Omental fat pad (tissue), 4 donors: ENCODE measurements around the genes TCEA2, LKAAEAR1 and NPBWR2.

DNA sequence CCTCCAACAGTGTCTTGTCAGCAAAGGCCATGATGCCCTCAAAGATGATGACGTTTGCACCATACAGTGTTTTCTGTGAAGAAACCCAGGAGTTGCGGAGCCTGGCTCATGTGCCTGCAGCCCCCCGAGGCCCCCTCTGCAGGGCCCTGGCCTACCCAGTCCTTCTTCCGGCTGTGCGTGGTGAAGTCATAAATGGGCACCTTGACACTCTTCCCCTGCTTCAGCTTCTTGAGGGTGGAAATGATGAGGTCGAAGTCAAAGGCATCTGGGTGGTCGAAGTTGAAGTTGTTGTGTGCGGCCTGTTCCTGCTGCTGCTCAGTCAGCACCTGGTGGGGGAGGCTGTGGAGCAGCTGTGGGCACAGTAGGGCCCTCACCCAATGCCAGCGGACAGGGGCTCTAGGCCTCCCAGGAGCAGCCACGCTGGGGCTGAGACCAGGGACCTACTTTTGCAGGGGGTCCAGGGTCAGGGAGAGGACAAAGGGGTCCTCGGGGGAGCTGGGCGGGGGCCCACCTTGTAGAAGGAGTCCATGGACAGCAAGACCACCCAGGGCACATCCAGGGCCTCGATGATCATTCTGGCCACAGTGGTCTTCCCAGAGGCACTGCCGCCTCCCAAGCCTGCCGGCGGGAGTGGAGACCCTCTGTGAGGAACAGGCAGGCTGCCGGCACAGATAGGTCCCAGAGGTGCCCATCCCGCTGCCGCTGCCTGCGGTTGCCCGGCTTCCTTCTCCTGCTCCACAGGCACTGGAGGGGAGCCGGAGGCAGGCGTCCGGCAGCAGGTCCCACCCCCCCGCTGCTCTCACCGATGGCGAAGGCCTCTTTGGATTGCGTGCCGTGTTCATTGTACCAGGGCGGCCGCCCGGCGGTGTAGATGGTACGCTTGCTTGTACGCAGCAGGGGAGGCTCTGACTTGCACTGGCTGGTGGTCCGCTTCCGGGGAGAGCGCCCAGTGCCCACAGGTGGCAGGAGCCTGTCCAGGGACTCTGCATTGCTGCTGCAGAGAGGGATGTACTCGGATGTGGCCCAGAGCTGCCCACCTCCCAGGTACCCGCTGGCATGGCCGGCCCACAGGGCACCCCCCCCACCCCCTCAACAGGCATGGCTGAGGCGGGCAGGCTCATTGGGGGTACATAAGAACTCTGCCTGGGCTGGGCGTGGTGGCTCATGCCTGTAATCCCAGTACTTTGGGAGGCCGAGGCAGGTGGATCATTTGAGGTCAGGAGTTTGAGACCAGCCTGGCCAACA is 10.1 kb downstream of the UCKL1 start:
- PRO-cap = no peak
- RAMPAGE, long total RNA, 4 experiments = no peak in any of the 4 experiments

DNA sequence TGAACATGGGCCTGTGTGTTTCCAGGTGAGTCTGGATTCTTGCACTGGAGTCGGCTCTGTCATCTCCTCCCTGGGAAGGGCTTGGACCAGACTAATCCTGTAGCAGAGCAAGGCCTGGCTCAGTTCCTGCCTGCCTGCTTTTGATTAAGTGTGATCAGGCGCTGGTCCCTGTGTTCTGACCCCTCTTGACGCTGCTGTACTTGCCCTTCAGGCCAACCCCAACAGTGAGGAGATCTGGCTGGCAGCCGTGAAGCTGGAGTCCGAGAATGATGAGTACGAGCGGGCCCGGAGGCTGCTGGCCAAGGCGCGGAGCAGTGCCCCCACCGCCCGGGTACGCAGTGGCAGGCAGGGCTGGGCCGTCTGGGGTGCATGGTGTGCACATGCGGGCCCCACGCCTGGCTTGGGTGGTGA is 10.2 kb upstream of the C20orf204 start:
- PRO-cap = no peak
- RAMPAGE, long total RNA, 4 experiments = no peak in any of the 4 experiments

GRCh38 chr20:64041898-64043019 is 6.3 kb downstream of the C20orf204 start:
- PRO-cap = no peak
- RAMPAGE, long total RNA, 4 experiments = no peak in any of the 4 experiments

GRCh38 chr20:64046936-64047258 is 2.5 kb downstream of the SOX18 start:
- PRO-cap = no peak
- RAMPAGE, long total RNA, 4 experiments = no peak in any of the 4 experiments

DNA sequence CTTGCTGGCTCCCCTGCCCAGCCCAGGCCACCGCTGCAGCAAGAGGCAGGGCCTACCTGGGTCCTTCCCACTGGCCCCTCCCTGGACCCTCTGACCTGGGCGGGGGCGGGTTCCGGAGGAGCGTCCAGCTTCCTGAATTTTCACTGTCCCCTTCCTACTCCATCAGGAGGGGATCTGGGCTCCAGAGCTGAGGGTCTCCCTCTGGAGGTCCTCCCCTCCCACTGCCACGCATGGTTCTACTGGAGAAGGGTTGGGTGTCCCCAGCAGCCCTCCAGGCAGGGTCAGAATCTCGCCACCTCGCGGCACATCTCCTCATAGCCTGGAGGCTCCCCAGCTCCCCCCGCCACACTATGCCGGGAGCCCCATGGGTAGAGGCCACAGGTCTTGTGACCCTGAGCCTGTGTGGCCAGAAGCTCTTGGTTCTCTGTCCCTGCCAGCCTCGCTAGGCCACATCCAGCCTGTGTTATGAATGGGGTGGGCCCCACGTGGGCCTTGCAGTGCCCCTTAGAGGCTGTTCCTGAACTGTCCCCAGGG is 1.0 kb upstream of the SOX18 start:
- PRO-cap = no peak
- RAMPAGE, long total RNA, 4 experiments = no peak in any of the 4 experiments

DNA sequence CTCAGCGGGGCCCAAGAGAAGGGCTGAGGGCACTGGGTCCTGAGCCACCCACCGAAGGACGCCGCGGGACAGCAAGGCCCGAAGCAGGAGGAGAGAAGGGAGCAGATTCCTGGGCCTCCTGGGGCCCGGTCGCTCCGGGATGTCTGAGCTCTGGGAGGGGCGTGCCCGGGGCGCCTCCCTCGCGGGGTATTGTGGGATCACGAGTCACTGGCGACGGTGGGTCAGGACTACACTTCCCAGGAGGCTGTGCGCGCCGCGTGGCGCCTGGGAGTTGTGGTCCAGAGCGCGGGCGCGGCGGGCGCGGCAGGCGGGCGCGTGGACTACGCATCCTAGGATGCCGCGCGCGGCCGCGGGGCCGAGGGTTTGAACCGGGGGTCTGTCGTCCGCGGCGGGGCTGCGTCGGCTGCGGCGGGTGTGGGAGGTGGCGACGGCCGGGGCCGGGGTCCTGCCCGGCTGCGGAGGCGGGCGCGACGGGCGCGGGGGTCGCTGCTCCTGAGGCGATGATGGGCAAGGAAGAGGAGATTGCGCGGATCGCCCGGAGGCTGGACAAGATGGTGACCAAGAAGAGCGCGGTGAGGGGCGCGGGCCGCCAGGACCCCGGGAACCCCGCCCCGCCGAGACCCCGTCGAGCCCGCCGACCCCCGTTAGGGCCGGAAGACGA is at the start of gene TCEA2:
TSS of gene TCEA2 (plus strand) at position 386 of the 661 bp plus-strand sequence.
- PRO-cap = no peak
- RAMPAGE, long total RNA, 4 experiments = start-site peak on the plus strand in 1 of 4 experiments, centred at position 438 of the sequence, 24 reads per replicate

DNA sequence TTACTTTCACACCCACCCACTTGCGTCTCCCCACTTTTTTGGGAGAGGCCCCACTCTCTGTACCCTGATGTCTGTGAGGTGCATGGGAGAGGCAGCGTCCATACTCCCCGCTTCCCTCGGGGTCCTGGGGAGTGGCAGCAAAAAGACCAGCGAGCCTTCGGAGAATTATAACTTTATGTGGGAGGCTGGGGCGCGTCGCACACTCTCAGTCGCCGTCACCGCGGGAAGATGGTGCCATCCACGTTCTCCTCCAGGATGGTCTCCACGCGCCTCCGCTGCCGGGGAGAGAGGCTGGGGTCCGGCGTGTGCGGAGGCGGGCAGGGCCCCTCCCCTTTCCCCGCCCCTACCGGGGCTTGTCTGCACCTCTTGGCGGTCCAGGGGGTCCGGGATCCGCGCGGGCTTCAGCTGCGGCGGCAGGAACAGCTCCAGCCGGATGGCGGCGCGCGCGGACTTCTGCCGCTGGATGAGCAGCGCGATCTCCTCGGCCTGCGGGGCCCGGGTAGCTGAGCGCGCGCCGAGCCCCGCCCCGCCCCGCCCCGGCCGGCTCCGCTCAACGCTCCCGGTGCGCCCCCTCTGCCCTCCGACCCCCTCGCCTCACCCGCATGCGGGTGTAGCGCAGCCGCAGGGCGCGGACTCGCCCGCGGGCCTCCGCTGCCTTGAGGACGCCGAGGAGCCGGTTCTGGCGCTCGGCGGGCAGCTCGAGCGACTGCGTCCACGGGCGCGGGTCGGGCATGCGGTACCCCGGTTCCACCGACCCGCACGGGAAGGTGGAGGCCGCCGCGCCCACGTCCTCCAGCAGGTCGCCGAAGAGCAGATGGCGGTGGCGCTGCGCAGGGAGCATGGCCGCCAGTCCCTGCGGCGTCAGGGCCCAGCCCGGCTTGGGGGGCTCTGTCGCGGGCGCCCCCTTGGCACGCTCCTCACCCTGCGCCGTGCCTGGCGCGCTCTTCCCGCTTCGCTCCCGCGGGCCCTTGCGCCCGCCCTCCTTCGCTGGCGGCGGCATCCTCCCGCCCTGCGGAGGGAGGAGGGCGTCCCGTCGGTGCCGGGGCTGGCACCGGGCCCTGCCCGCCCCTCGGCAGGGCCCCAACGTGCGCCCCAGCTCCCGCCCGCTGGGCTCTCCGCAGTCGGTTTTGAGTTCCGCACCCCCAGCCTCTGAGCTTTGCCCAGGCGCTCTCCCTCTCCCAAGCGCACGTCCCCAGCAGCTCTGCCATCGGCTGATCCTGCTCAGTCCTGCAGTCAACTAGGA is at the start of gene LKAAEAR1:
TSS of gene LKAAEAR1 (minus strand) at position 1,179 of the 1,243 bp plus-strand sequence.
- PRO-cap = no peak
- RAMPAGE, long total RNA, 4 experiments = no peak in any of the 4 experiments

- PRO-cap = no peak
- RAMPAGE, long total RNA, 4 experiments = no peak in any of the 4 experiments
These were observed at the start of gene NPBWR2 for GRCh38 chr20:64107410-64107761. NPBWR2 (minus strand) TSS chr20:64107565.

GRCh38 chr20:64213798-64214156 is 41.8 kb upstream of the PCMTD2 start:
- PRO-cap = no peak
- RAMPAGE, long total RNA, 4 experiments = no peak in any of the 4 experiments

GRCh38 chr20:64232878-64233125 is 22.7 kb upstream of the PCMTD2 start:
- PRO-cap = no peak
- RAMPAGE, long total RNA, 4 experiments = no peak in any of the 4 experiments

GRCh38 chr20:64286352-64286793 is 30.8 kb downstream of the PCMTD2 start:
- PRO-cap = no peak
- RAMPAGE, long total RNA, 4 experiments = no peak in any of the 4 experiments